Skin of body (tissue), 2 donors: ENCODE results near the genes NAT8L and MXD4.

DNA sequence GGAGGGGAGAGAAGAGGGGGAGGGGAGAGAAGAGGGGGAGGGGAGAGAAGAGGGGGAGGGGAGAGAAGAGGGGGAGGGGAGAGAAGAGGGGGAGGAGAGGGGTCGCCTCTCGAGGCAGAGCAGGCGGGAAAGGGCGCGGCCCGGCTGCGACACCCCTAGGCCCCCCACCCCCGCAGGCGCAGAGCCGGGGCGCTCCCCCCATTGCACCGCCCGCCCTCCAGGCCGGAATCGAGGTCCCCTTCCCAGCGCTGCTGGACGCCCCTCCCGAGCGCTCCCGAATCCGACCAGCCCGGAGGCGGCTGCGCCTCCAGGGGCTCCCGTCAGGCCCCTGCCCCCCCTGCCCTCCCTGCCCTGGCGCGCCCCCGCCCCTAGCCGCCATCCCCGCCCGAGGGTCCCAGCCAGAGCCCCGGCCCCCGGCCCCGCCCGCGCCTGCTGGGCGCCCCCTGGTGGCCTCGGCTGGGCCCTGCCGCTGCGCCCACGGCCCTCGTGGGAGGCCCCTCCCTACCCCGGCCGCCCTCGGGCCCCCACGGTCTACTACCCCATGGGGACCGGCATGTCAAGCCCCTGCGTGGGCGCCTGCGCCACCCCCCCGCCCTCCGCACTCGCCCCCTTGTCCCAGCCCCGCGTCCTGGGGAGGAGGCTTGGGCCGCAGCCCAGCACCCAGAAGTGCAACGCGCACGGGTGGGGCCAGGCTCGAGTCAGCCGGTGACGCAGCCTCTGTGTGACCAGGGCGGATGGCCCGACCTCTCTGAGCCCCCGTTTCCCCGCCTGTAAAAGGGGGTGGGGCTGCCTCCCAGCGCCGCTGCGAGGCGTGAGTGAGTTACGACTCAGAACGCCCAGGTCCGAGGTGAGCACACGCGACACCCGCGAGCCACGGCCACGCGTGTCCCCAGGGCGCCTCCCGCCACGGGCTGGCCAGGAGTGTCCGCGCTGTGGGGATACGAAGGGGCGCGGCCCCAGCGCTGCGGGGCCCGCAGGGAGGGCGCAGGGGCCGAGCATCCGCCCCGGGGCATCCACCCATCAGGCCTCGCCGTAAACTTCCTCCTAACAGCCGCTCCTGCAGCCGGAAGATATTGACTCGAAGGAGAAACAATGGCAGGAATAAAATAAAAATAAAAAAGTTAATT lies 104.9 kb downstream of the FAM53A start:
- RAMPAGE, long total RNA: no peak

DNA sequence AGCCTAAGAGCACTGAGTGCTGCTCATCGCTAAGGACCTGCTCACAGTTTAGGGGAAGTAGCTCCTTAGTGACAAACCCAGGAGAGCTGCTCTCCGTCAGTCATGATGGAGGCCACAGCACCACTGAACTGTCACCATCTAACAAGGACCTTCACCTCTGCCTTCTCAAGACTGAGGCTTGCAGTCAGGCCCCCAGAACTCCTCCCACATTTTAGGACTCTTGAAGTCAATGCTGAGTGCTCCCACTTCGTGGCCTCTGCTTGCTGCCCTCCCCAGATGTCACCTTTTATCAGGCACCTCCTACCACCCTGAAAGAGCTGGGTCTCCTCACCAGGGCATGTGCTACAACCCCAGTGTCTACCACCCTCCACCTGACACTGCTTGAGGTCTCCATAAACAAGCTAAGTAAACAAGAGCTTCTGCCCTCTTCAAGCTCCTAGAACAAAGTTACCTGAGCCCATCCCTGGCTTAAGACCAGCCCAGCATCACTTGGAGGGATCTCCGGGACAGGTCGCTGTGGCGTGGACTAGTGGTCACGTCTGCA lies 7.6 kb upstream of the FAM53A start:
- RAMPAGE, long total RNA: no peak

DNA sequence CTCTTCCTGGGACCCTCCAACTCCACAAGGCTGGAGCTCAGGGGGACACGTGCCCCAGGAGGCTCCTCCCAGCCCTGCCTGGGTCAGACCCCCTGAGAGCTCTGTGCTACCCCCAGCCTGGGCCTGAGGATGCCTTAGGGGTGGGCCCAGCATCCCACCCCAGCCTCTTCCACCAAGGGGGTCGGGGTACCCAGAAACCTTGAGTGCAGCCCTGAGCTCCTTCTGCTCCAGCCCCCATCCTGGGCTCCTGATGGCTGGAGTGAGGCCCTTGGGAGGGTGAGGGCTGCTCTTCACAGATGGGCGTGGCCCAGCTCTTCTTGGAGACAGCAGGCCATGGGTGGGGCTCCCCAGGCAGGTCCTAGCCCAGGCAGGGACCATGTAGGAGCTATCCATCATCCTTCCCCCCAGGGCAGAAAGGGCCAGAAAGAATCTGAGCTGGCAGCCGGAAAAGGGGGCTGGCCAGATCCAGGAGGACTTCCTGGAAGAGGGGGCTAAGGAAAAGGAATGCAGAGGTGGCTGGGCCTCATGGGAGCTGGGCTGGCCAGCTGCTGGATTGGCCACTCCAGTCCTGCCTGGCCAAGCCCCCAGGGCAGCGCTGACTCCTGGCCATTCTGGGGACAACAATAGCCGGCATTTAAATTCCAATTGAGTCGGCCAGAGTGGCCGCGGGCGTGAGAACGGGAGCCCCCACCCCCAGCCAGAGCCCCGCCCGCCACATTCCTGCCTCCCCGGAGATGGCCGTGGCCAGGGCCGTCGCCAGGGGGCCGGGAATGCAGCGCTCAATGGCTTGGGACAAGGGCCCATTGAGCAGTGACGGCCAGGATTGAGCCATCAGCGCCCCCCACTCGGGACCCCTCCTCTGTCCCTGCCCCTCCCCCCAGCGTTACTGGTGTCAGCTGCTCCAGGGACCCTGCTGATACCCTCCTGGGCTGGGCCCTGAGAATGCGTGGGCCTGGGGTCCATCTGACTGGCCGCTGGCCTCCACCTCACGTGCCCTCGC lies 15.2 kb upstream of the FGFR3 start:
- RAMPAGE, long total RNA: no peak

DNA sequence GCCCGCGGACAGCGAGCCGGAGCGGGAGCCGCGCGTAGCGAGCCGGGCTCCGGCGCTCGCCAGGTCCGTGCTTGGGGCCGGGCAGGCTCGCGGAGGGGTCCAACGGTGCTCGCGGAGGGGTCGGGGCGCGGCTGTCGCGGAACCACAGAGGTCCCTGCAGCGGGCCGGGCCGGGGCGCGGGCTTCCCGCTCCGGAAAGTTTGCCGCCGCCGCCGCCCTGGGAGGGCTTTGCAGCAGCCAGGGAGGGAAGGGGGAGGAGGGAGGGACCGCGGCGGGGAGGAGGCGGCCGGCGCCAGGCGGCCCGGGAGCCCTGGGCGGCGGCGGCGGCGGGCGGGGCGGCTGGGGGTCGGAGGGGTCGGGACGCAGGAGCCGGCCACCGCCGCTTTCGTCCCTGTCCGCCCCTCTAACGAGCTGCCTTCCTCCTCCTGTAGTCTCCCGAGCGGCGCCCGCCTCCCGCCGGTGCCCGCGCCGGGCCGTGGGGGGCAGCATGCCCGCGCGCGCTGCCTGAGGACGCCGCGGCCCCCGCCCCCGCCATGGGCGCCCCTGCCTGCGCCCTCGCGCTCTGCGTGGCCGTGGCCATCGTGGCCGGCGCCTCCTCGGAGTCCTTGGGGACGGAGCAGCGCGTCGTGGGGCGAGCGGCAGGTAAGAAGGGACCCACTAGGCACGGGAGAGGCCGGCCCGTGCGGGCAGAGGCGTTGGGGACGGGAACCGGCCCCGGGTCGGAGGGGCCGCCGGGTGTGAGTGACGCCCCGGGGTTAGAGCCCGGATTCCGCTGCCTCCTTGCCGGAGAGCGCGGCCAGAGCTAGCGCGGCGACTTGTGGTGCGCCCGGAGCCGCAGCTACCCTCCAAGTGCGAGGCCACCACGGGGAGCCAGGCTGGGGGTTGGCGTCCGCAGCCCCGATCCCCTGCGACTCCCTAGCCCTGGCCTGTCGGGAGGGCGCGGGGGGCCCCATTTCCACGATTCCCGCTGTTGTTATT lies 598 bp downstream of the FGFR3 start:
- RAMPAGE, long total RNA: no peak

DNA sequence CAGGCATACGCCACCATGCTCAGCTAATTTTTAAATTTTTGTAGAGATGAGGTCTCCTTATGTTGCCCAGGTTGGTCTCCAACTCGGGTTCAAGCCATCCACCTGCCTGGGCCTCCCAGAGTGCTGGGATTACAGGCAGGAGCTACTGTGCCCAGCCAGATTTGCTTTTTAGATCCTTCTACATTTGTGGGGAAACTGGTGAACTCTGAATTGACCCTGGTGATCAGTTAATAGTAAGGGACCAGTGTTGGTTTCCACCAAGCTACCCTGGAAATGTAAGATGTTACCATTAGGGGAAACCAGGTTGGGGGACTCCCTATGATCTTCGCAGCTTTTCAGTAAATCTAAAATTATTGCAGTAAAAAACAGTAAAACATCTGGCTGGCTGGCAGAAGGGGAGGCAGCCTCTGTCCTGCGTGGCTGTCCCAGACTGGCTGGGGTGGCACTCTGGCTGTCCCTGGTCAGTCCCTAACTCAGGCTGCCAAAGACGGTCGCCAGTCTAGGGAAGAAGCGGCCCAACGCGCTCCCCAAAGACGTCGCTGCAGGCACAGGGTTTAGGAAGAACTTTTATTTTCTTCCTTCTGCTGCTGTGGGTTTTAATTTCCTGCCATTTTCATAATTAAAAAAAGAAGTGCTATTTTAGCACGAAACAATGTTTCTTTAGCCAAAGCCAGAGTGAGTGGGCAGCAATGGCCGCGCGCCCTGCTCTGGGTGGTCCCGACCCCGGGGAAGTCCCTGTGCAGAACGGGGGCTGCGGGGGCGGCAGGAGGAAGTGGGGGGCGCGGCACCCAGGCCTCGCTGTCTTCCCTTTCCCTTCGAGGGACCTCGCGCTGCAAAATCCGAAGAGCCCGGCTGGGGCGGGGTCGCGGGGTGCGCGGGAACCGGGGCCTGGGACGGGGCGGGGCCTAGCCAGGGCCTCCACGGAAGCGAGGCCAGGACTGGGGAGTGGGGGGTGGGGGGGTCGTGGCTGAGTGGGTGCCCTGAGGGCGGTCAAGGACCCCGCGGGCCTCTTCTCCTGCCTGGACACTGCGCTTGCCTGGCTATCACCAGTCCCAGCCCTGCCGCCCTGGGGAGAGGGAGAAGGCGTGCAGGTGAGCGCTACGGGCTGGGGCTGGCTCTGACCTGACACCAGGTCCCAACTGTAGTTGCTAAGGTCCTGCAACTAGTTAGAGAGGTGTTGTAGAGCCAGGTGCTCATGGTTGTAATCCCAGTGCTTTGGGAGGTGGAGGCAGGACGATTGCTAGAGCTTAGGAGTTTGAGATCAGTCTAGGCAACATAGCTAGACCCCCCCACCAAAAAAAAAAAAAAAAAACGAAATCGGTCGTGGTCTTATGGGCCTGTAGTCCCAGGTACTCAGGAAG lies 6.3 kb upstream of the LETM1 start:
- RAMPAGE, long total RNA: no peak

DNA sequence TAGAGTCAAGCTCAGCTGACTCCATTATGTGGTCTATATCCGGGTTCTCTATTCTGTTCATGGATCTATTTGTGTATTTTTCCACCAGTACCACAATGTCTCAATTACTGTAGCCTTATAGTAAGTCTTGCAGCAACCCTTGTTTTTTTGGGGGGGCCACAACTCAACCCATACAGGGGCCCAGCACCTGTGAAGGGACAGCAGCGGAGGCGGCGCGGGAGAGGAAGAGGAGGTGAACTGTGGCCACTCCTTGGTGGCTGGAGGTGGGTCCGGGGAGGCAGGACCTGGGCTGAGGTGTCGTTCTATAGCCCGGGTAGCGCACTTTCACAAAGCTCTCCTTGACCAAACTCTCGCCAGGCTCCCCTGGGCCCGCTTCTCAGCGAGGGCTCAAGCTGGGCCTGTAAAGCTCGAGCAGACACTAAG lies 1.2 kb upstream of the NSD2 start:
- RAMPAGE, long total RNA: no peak

GRCh38 chr4:1870366-1870674 lies 873 bp upstream of the NSD2 start:
- RAMPAGE, long total RNA: no peak

DNA sequence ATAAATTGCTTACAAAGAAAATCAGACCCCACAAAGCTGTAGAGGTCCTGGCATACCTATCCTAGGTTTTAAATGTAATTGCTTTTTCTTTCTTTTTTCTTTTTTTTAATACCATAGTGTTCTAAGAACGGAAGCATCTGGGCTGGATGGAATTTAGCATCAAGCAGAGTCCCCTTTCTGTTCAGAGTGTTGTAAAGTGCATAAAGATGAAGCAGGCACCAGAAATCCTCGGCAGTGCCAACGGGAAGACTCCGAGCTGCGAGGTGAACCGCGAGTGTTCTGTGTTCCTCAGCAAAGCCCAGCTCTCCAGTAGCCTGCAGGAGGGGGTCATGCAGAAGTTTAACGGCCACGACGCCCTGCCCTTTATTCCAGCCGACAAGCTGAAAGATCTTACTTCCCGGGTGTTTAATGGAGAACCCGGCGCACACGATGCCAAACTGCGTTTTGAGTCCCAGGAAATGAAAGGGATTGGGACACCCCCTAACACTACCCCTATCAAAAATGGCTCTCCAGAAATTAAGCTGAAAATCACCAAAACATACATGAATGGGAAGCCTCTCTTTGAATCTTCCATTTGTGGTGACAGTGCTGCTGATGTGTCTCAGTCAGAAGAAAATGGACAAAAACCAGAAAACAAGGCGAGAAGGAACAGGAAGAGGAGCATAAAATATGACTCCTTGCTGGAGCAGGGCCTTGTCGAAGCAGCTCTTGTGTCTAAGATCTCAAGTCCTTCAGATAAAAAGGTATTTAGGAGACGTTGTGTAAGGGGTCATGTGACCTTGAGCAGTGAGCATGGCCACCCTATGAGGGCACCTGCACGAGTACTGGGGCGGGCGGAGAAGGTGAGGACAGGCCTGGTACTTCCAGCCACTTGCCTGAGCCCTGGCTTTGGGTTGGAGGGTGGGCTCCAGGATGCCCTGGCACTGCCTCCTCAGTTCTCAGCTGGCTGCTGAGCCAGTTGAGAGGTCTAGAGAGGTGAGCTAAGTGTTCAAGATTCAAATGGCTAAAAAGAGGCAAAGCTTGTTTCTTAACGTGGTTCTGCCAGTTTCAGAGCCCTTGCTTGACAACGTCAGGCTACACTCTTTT lies 29.7 kb downstream of the NSD2 start:
- RAMPAGE, long total RNA: no peak

GRCh38 chr4:2036741-2037441 lies 4.9 kb upstream of the C4orf48 start:
- RAMPAGE, long total RNA: no peak

- RAMPAGE, long total RNA: no peak
Observed at GRCh38 chr4:2058271-2059390, at the start of gene NAT8L. Gene NAT8L, plus strand, starts transcription at chr4:2059327.

DNA sequence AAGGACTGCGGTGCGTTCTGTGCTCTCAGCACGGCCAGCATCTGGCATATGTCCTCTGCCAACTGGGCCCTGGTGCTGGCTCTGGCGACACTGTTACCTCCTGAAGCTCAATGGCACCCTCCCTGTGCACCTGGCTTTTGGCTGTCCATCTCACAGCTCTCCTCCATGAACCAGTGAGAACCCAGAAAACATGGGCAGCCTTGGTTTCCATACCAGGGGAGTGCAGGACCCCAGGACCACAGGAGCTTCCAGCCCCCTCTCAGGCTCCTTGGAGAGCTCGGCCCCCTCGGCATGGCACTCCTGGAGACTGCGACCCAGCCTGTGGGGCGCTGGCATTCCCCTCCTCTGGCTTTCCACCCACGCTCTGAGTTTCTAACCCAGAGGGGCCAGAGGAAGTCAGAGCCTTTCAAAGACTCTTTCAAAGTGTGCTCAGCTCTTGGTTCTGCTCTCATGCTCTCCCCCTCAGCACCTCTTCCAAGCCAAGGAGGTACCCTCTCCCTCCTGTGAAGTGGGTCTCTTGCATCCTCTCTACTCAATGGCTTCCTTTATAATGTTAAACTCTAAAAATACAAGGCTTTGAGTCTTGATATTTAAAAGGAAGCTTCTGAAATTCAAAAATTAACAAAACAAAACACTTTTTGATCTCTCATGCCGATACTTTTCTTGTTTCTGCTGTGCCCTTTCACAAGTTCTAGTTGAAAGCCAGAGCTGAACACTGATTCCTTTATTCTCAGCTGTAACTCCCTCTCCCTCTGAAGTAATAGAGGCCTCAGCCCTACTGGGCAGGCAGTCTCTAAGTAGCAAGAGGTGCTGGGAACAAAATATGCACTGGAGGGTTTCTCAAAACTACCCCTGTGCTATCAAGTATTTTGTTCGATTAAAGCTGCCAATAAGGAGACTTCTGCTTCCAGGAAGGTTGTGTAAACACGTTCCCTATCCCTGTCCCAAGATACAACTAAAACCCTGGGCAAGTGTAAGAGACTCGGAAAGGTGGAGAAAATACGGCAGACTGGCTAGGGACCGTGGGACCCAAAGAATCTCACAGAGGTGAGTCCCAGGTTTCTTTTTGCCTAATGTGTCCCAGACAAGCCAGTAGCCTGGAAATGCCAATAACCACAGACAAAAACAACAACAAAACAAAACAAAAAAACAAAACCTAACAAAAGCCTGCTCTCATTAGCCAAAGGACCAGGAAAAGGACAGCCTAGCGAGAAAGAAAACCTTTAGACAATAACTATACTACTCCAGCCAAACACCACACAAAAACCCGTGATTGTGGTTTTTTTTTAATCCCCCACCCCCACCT lies 82.9 kb downstream of the NAT8L start:
- RAMPAGE, long total RNA: no peak

GRCh38 chr4:2261899-2263086 lies at the start of gene MXD4:
Gene MXD4, minus strand, starts transcription at chr4:2262109.
- RAMPAGE, long total RNA: no peak

DNA sequence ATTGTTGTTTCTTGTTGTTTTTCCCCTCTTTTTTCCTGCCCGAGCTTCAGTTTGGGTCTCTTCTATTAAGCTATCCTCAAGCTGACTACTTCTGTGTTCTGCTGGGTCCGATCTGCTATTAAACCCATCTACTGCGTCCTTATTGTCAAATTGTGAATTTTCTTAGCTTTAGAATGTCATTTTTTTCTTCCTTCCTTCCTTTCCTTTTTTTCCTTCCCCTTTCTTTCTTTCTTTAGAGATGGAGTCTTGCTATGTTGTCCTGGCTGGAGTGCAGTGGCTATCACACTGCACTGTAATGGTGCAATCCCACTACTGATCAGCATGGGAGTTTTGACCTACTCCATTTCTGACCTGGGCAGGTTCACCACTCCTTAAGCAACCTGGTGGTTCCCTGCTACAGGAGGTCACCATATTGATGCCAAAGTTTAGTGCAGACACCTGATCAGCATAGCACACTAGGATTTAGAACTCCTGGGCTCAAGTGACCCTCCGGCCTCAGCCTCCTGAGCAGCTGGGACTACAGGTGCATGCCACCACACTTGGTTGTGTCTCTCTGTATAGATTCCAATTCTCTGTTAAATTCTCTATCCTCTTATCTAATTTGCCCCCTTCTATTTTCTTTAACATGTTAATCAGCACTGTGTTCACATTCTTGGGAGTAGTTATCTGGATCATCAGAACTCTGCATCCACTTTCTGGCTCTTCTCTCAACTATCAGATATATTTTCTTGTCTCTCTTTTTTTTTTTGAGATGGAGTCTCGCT lies 54.2 kb upstream of the MXD4 start:
- RAMPAGE, long total RNA: no peak

DNA sequence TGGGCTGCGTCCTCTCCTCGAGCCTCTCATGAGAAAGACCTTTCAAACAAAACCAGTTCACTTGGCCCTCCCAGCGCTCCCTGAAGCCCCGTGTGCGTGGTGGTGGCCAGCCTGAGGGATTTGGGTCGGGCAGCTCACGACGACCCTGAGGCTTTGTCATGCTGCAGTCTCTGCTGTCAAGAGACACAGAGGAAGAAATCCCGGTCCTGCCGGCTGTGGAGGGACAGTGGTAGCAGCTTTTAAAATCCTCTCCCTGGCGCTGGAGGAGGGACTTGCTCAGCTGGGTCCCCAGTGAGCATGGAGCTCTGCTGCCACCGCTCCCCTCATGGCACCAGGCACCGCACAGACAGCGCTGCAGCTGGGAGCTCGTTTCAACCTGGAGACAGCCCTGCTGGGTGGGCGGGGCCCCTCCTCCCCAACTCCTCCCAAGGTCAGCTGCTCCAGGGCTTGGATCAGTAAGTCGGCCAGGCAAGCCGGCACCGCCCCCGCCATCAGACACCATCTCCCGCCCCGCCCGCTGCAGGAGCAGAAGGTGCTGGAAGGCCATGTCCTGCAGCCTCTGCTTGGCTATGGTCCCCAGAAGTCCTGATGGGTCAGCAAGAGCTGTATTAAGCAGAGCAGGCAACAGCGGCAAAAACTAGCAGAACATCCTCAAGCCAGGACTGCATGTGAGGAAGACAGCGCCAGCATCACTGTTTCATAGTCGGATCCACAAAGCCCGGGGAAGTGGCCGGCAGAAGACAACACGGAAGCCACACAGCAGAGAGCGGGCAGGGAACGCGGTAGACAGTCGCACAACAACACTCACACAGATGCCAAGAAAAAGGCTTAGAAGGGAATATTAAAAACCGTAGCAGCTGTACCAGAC lies 16.4 kb downstream of the ZFYVE28 start:
- RAMPAGE, long total RNA: no peak

DNA sequence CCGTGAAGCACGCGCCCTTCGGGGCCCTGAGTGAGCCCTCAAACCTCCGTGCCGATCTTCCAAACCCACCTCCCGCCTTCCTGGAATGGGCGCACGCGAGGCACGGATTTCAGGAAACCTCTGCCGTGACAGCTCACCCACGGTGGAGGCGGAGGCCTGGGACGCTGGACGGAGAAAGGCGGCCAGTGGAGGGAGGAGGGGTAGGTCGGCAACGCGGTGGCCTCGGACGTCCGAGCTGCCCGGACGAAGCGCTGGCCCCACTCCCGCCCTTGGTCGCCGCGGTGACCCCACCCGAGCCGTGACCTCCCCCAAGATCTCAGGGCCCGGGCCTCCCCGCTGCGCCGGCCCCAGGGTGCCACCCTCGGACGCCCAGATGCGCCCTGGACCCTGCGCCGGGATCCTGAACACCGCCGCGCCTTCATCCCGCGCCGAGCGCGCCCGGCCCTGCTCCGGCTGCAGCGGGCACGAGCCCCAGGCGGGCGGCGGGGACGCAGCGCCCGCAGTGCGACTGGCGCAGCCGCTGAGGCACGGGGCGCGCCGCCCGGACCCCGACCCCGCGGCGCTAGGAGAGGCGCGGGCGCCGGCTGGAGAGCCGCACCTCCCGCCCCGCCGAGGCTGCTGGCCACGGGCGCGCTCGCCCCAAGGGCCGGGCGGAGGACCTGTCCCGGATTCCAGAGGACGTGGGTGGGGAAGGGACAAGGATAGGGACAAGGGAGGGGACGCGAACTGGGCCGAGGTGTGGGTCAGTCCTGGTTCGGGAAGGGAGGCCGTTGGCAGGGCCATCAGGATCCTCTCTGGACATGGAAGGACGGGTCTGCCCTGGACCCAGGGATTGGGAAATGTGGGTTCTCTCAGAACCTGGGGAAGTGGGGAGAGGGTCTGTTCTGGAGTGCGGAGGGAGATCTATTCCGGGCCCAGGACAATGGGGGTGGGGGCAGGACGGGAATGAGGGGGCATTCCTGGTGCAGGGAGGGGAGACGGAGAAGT lies 1.2 kb downstream of the ZFYVE28 start:
- RAMPAGE, long total RNA: no peak

DNA sequence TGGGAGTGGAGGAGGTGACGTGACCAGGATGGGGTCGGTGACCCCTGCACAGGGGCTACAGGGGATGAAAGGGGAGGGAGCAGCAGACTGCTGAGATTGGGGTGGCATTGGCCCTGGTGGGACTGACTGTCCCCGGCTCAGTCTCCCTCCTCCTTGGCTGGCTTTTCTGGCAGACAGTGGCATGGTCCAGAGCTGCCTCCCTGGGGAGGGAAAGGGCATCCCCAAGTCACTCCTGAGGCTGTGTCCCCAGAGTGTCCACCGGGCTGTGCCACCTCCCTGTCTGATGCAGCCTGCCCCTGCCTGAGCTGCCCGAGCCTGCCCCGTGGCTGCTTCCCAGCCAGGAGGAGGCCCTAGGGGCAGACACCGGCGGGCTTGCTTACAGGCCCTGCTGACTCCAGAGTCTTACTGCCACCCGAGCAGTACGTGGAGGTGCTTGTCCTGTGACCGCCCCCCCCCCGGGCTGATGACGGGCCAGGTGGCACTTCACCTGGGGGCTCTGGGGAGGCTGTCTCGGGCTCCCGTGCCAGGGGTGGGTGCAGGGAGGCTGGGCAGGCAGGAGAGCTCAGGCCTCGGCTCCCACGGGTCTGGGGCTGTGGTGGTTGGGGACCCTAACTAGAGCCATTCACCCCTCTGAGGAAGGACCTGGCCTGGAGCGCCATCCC lies 7.3 kb downstream of the SH3BP2 start:
- RAMPAGE, long total RNA: no peak

GRCh38 chr4:2800765-2801832 lies 8.2 kb downstream of the SH3BP2 start:
- RAMPAGE, long total RNA: no peak

GRCh38 chr4:2806167-2806909 lies 13.5 kb downstream of the SH3BP2 start:
- RAMPAGE, long total RNA: no peak

- RAMPAGE, long total RNA: no peak
Observed at GRCh38 chr4:2812803-2813477, 20.1 kb downstream of the SH3BP2 start.

- RAMPAGE, long total RNA: no peak
Observed at GRCh38 chr4:2942064-2943174, 7.8 kb upstream of the MFSD10 start.